ENCODE results near the gene RBP4.

DNA sequence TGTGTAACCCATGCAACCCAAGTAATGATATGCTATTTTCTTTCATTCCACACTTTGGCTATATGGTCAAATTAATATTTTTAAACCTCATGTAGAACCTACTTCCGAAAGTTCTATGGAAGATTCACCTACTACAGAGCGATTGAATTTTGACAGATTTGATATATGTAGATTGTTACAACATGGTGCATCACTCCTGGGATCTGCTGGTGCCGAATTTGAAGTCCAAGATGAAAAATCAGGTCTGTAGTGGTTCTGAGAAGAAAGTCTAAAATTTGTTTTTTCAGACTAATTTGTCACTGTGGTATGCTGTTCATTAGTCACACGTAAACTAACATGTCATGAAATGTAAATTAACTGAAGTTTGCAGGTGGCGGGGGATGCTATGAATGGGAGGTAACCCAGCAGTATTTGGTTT is 18.8 kb downstream of the BTAF1 start:
- RAMPAGE, total RNA: no peak

DNA sequence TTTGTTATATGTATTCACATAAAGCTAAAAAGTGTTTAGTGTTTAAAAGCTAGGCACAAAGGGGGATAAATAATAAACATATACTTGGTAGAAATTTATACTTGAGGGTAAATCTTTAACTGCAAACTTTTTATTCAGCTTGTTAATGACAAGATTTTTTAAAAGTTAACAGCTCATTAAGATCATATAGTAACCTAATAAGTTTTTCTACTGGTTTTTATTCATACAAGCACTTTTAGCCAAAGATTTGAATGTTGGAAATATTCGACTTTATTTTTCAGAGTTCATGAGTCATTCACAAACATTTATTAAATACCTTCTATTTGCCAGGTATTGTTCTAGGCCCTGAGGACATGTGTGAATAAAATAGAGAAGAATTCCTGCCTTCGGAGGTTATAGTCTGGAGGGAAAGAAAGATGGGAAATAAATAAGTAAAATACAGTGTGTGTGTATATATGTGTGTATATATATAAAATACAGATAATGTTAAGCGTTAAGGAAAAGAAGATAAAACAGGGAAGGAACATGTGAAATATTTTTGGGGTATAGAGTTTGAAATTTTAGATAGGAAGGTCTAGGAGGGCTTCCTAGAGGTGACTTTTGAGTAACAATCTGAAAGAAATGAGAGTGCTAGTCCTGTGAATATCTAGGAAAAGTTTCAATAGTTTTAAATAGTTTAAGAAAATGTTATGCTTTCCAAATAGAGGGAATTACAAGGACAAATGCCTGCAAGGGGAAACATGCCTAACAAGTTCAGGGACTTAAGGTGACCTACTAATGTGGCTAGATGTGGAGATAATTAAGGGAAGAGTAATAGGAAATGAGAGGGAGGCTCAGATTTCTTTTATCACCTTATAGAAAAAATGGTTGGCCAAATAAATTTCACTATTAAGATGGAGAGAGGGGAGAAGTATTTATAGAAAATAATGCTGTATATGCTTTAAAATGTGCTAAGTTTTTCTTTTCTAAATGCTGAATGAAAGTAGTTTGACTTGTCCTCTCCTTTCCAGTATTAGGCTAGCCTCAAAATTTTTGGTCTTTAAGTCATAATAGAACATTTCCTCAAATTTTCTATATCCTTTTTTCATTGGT is 31.8 kb downstream of the BTAF1 start:
- RAMPAGE, total RNA: no peak

- RAMPAGE, total RNA: no peak
These were observed 176.6 kb downstream of the CPEB3 start for GRCh38 chr10:92114185-92114699.

DNA sequence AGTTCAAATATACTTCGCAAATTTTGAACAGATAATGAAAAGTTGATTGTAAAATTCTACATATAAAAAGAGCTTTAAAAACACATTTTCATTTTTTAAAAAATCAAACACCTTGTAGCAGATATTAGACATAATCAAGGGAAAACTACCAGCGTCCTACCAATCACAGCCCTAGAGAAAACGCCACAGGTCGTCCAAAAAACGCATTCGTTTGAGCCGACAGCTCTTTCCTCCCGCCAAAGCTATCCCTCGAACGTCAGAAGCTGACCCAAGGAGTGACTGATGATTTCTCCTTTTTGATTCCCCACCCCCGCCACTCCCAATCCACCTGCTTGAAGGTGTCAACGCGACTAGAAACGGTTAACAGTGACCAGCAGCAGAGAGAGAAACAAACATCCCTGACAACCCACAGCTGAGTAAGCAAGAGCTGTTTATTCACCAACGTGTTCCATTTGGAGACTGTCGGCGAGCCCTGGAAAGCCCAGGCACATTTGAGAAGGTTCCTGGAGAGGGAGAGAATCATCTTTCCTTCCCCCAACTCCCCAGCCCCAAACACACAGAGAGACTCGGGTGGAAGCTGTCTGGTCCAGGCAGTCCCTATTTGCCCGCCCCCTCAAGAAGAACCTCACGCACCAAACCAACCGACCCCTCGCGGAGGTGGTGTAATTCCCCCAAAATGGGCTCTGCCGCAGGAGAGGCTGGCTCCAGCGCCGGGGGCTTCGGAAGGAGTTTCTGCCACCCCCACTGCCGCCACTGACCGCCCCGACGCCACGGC is 652 bp downstream of the CPEB3 start:
- RAMPAGE, total RNA: no peak

GRCh38 chr10:92407809-92408154 is 116.8 kb downstream of the MARCHF5 start:
- RAMPAGE, total RNA: no peak

DNA sequence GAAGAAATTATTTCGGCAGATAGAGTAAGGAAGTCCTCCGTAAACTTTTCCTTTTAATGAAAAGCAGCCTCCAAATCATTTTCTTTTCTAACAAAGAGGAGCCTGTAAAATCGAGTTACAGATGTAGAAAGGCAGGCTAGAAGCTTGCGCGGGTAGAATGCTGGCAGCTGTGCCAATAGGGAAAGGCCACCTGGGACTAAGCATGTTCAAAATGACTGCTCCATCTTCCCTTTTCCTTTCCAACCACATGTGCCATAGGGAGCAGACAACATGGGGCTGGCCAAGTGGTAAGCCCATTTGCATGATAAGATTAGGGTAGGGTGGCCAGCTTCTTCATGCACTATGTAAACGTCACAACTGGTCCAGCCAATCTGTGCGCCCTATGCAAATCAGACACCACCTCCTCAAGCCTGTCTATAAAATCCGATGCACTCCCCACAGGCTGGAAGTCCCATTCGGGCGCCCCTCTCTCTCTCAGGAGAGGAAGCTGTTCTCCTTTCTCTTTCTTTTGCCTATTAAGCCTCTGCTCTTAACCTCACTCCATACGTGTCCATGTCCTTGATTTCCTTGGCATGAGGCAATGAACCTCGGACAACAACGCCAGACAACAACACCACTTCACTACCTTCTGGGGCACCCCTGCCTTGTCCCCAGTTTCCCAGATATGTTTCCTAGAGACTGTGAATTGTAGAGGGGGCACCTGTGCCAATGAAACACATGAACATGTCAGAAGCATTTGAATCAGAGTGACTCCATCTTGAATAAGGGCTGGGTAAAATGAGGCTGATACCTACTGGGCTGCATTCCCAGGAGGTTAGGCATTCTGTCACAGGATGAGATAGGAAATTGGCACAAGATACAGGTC is 19.2 kb upstream of the EXOC6 start:
- RAMPAGE, total RNA: no peak

DNA sequence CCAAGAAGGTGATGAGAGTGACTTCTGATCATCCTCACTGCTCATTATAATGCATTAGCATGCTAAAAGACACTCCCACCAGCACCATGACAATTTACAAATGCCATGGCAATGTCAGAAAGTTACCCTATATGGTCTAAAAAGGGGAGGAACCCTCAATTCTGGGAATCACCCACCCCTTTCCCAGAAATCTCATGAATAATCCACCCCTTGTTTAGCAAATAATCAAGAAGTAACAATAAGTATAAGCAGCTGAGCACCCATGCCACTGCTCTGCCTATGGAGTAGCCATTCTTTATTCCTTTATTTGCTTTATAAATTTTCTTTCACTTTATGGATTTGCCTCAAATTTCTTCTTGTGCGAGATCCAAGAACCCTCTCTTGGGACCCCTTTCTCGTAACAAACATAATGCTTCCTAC is 18.5 kb upstream of the EXOC6 start:
- RAMPAGE, total RNA: no peak

GRCh38 chr10:92830438-92831399 is 17.6 kb upstream of the EXOC6 start:
- RAMPAGE, total RNA: no peak

- RAMPAGE, total RNA: no peak
These were observed 92.6 kb downstream of the CYP26A1 start for GRCh38 chr10:93166191-93166831.

DNA sequence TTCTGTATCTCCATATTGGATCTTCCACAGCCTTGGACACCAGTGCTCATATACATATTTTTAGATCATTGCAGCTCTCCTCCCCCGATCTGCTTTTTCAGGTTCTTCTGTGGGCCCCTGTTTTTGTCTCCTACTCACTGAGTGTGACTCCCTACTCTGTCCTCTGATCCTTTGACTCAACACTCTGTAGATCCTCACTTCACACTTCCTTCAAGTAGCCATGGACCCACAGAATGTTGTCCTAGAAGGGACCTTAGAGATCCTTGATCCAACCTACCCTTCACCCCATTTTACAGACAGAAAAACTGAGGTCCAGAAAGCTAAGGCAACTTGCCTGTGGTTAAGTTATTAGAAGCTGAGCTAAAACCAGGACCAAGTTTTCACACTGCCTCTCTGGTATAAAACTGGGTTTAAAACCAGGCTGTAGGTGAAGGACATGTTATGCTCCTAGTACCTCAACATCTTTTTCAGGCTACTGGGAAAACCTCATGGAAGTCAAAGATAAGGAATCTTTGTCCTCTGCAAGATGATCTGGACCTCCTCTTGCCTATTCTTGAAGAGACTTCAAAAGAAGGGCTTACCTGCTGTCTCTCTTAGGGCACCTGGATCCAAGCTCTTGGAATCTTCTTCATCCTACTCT is 70.2 kb downstream of the MYOF start:
- RAMPAGE, total RNA: no peak

GRCh38 chr10:93413094-93414009 is 68.8 kb downstream of the MYOF start:
- RAMPAGE, total RNA: no peak

- RAMPAGE, total RNA: no peak
These were observed 60.1 kb downstream of the MYOF start for GRCh38 chr10:93421982-93422539.

DNA sequence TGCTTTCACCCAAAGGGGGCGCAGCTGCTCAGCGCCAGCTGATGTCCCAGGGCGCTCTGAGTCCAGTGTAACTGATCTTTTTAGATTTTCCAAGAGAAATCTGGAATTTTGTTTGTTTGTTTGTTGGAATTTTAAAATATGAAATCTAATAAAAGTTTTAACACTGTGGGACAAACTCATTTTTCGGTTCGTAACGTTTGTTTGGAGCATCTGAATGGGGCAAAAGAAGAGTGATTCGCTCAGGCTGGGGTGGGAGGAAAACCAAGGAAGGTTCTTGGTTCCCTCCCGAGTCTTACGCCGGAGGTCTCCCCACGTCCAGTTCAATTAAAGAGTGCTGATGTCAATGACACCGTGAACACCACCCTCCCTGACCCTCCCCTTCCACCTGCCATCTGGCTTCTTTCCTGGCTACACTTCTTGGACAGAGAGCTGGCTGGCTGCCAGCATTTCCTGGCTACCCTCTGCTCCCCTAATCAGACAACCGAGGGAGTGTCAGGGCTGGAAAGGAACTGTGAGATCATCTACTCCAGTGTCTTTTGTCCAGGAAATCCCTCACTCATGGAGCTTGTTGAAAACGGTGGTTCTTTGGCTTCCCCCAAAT is 24.2 kb upstream of the FFAR4 start:
- RAMPAGE, total RNA: no peak

- RAMPAGE, total RNA: no peak
These were observed at the start of gene RBP4 for GRCh38 chr10:93600842-93601662. TSS of gene RBP4 (minus strand) at chr10:93601235.

DNA sequence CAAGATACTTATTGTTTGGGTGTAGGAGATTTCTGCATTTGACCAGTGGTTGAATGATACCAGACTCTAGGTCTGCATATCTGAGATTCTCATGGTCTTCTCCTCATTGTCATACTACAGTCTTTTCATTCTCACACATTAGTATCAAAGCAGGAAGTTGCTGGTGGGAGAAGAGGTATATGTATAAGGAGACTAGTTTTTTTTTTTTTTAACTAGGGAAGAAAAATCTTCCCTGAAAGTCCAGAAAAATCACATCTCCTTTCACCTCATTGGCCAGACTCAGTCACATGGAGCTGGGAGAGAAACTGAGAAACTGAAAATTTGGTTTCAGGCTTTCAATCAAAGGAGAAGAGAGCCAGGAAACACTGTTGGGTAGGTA is 25.1 kb upstream of the SLC35G1 start:
- RAMPAGE, total RNA: no peak

GRCh38 chr10:94031496-94032223 is 37.9 kb downstream of the PLCE1 start:
- RAMPAGE, total RNA: no peak

DNA sequence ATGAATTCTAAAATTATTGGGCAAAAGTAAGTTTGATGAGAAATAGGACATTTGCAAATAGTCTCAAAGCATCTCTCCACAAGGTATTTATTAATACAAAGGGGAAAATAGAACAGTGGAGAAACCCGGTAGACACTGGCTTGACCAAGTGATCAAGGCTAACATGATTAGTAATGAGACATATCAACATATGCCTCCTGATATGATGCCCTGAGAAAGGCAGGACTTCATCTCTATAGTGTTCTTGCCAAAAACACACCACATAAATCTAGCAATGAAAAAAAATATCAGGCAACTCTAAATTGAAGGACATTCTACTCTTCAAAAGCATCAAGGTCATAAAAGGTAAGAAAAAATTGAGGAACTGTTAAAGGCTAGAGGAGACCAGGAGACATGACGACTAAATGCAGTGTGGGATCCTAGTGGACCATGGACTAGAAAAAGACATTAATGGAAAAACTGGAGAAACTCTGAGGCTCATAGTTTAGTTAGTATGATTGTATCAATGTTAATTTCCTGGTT is 180.7 kb downstream of the PLCE1 start:
- RAMPAGE, total RNA: no peak

- RAMPAGE, total RNA: no peak
These were observed 4.3 kb downstream of the NOC3L start for GRCh38 chr10:94358033-94359321.

DNA sequence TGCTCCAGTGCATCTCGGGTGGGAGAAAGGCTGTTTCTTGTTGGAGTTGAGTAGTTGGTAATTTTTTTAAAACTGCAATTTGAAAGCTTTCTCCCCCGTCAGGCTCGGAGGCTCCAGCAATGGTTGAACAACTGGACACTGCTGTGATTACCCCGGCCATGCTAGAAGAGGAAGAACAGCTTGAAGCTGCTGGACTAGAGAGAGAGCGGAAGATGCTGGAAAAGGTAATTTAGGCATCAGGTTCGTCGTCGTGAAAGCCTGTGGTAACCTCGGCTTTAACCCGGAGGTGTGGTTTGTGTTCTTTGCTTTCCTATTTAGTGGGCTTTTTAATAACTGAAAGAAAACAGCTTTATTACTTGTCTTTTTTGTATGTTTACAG is 676 bp downstream of the HELLS start:
- RAMPAGE, total RNA: no peak

DNA sequence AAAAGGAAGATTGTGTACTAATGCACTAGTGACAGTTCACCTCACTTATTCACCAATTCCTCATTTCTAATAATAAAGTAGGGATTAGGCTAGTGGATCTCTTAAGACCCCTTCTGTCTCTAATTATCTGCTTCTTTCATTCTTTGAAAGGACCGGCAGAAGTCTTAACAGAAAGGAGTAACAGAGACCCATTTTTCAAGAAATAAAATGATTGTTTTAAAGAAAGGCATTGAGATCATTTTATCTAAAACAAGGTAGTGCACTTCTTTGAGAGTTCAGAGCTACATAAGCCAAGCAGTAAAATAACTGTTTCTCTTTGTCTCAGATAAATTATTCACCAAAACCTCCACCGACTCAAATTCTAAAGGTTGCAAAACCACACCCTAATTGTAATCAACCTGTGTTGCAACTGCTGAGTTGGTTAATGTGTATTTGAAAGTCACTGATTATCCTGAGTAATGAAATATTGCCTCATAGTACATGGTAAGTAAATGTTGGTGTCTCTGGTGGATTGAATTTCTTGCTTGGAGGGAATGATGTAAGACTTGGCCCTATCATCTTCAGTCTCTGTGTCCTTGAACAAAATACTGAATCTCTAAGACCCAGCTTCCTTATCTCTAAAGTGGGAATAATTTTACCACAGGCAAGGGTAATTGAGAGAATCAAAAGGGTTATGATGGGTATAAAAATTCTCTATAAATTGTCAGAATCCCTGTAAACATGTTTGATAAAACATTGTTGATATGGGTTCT is 35.9 kb upstream of the CYP2C9 start:
- RAMPAGE, total RNA: no peak

Measured in foreskin keratinocyte (primary cell).